Thyroid gland (tissue), 7 donors: ENCODE measurements around a stretch of chr11.

- PRO-cap, 2 experiments, result peak in 1 of 2 experiments; most common plus-strand start chr11:130471102 (in 1)
- RAMPAGE, long total RNA, 5 experiments, result no peak in any of the 5 experiments
These were observed 22.4 kb downstream of the ADAMTS15 start for GRCh38 chr11:130470816-130471334.

DNA sequence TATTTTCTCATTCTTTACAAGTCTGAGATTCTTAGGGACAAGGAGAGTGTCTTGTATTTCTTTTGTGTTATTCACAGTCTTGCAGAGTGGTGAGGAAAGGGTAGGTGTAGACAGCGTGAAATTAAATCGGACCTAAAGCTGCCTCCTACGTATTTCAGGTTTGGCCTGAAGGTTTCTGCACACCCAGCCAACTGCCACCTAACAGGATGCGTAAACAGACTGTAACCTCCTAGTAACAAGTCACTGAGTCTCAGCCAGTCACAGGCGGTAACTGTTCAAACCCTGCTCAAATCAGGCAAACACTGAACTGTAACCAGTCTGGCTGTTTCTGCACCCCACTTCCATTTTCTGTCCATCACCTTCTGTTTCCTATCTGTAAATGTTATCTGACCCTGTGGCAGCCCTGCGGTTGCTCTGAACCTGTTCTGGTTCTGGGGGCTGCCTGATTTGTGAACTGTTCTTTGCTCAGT is 87.1 kb downstream of the ADAMTS15 start:
- PRO-cap, 2 experiments, result no peak in any of the 2 experiments
- RAMPAGE, long total RNA, 5 experiments, result no peak in any of the 5 experiments

GRCh38 chr11:130645400-130646029 is 197.1 kb downstream of the ADAMTS15 start:
- PRO-cap, 2 experiments, result no peak in any of the 2 experiments
- RAMPAGE, long total RNA, 5 experiments, result no peak in any of the 5 experiments

DNA sequence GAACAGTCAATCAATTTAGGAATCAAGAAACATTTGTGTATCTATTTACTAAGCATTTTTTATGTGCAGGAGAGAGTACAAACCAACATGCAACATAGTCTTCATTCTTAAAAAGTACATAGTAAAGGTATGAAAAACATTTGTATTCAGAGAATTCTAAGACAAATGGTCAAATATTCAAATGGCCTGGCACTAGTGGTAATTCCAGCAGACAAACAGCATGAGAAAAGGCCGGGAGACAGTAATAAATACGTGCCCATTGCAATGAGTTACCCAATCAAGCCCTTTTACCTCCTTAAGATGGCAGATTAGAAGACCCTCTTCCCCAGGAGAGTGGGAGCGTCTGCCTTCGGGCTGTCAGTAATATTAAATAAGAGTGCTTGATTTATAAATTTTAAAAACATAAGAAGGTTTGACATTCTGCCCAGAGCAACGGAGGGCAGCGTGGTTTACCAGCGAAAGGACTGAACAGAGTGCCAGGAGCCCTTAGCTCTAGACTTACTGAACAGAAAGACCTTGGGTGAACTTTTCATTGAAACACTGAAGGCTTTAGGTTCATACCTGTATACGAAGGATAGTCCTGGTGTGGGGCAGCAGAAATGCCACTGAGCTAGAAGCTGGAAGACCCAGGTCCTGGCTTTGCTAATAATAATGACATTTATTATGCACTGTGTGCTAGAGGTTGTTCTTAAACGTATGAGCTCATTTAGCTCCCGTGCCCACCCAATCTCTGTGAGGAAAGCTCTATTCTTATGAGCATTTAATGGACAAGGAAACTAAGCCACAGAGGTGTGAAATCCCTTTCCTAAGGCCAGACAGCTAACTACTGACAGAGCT is 49.8 kb downstream of the SNX19 start:
- PRO-cap, 2 experiments, result no peak in any of the 2 experiments
- RAMPAGE, long total RNA, 5 experiments, result no peak in any of the 5 experiments

GRCh38 chr11:131656365-131657380 is 286.3 kb downstream of the NTM start:
- PRO-cap, 2 experiments, result peak in 1 of 2 experiments; most common minus-strand start chr11:131656636 (in 1)
- RAMPAGE, long total RNA, 5 experiments, result no peak in any of the 5 experiments

DNA sequence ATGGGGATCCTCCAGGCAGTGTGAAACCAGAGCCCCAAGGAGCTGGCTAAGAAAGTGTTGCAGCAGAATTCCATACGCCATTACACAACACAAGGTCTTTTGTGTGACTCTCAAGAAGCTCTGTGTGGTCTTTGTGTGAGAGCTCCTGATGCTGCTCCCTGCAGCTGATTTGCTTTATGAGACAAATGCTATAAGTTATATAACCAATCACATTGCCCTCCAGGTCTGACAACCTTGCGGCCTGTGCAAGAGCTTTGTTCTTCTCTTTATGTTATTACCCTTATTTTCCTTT is 617.6 kb downstream of the OPCML start:
- PRO-cap, 2 experiments, result no peak in any of the 2 experiments
- RAMPAGE, long total RNA, 5 experiments, result no peak in any of the 5 experiments

- PRO-cap, 2 experiments, result no peak in any of the 2 experiments
- RAMPAGE, long total RNA, 5 experiments, result no peak in any of the 5 experiments
These were observed 9.1 kb upstream of the SPATA19 start for GRCh38 chr11:133854098-133855157.

DNA sequence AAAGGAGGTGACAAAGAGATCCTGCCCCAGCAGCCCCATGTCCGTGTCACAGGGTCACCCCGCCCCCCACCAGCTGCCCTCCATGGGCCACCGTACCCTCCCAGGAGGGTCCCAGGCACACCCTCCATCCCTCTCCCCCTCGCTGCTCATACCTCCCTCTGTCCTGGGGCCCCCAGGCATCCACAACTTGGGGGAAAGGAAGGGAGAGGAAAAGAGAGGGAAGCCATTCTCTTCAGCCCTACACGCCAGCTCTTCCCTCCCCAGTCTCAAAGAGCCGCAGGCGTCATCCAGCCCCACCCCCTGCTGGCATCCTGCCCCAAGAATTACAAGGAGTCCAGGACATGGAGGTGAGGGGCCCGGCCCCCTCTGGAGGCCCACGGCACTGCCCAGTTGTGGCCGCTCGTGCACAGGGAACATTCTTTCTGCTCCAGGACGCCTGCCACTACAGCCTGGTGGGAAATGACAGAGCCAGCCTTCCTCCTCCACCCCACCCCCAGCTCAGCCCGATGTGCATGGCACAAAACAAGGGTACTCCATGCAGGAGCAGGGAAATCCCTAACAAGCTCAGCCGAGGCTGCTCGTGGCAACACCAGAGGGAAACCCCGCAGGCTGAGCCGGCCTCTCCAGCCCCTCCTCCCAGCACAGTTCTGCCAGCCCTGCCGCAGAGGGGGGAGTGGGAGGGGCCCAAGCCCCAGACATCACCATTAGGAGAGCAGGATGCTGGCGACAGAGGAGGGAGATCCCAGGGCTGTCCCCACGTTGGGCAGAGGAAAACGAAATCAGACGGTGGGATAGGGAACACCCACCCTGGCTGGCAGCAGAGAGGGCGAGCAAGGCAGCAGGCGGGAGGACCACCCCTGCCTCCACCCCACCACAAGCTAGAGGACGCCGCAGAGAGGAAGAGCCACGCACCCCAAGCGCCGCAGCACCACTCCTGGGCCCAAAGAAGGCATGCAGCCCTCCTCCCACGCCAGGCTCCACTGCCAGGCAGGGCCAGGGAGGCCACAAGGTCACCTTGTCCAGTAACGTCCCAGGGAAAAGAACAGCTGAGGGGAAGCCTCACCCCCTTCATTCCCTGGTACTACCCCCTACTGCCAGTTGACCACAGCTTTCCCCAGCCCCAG is 10.1 kb downstream of the IGSF9B start:
- PRO-cap, 2 experiments, result no peak in any of the 2 experiments
- RAMPAGE, long total RNA, 5 experiments, result no peak in any of the 5 experiments

DNA sequence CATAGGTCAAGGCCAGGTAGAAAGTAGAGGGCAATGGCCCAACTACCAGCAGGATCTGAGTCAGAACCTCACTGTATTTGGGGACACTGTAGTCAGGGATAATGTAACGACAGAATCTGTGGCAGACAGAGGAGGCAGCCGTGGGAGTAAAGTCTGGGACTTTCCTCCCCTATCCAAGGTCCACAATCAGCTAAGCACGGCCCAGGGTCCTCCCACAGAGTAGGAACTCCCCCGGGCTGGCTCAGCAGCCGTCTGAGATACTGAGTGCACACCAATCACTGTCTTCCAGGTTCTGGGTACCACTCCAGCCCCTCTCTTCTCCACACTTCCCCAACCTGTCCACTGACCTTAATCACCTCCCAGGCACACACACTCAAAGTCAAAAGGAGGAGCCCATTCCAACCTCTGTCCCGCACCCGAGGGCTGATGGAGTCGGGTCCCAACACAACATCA is 3.2 kb downstream of the IGSF9B start:
- PRO-cap, 2 experiments, result no peak in any of the 2 experiments
- RAMPAGE, long total RNA, 5 experiments, result no peak in any of the 5 experiments

DNA sequence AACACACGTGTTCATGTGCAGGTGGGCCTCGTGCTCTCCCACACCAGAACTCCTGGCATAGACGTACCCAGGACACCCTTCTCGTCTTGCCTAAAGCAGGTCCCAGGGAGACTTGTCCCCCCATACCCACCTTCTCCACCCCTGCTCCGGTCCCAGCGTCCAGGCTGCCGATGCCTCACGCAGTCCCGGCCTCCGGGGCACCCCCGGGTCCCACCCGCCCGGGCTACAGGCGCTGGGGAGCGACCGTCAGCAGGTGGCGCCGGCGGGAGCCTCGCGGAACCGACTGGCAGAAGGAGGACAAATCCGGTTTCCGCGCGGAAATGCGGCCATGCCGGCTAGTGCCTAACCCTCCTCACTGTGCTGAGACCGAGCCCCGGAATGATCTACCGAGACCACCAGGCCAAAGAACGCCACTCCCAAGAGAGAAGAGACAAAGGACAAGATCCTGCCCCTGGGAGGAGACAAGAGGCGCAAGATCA is 10.5 kb upstream of the IGSF9B start:
- PRO-cap, 2 experiments, result no peak in any of the 2 experiments
- RAMPAGE, long total RNA, 5 experiments, result no peak in any of the 5 experiments

DNA sequence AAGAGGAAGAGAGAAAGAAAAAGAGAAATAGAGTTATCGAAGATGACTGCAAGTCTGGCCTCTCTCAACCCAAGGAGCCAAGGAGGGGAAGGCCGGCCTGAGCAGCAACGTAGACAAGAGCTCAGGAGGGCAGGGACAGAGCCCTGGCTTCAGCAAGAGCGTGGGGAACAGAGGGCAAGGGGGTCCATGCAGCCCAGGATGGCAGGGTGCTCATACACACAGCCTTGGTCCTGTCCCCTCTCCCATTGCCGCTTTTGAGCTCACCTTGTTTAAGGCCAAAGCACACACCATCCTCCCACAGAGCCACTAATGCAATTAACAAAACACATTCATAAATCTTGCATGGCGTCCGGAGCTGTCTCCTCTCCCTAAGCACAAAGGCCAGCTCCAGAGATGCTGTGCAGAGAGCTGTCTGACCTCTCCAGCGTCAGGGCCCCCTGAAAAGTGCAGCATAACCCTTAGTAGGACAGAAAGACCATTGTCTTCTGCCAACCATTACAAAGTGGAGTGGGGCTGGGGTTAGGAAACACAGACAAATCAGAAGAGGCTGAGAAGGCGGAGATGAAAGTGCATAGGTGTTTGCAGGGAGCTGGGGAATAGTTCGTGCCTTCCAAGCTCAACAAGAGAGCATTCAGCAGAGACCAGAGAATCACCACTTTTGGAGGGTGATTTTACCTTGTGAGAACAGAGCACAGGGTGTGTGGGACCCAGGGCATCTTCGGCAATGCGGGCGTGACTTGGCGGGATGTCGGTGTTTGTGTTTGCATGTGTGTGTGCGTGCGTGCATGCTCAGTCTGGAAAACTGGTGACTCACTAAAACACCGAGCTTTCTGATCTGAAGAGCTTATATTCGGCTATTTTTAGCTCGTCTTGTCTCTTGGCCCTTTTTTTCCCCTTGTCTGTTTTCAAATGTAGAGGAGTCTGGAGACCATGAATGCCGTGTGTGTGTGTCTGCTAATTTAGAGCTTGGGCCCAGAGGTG is 28.2 kb upstream of the JAM3 start:
- PRO-cap, 2 experiments, result no peak in any of the 2 experiments
- RAMPAGE, long total RNA, 5 experiments, result no peak in any of the 5 experiments

GRCh38 chr11:134046382-134047135 is 22.3 kb upstream of the JAM3 start:
- PRO-cap, 2 experiments, result no peak in any of the 2 experiments
- RAMPAGE, long total RNA, 5 experiments, result no peak in any of the 5 experiments

- PRO-cap, 2 experiments, result peak in 1 of 2 experiments; most common plus-strand start chr11:134050716 (in 1); most common minus-strand start chr11:134050601 (in 1)
- RAMPAGE, long total RNA, 5 experiments, result no peak in any of the 5 experiments
These were observed 18.2 kb upstream of the JAM3 start for GRCh38 chr11:134050362-134051356.

- PRO-cap, 2 experiments, result peak in 1 of 2 experiments; most common plus-strand start chr11:134121013 (in 1); most common minus-strand start chr11:134120987 (in 1)
- RAMPAGE, long total RNA, 5 experiments, result no peak in any of the 5 experiments
These were observed 52.2 kb downstream of the JAM3 start for GRCh38 chr11:134120811-134121705.

- PRO-cap, 2 experiments, result no peak in any of the 2 experiments
- RAMPAGE, long total RNA, 5 experiments, result no peak in any of the 5 experiments
These were observed 67.8 kb downstream of the NCAPD3 start for GRCh38 chr11:134155860-134156419.

DNA sequence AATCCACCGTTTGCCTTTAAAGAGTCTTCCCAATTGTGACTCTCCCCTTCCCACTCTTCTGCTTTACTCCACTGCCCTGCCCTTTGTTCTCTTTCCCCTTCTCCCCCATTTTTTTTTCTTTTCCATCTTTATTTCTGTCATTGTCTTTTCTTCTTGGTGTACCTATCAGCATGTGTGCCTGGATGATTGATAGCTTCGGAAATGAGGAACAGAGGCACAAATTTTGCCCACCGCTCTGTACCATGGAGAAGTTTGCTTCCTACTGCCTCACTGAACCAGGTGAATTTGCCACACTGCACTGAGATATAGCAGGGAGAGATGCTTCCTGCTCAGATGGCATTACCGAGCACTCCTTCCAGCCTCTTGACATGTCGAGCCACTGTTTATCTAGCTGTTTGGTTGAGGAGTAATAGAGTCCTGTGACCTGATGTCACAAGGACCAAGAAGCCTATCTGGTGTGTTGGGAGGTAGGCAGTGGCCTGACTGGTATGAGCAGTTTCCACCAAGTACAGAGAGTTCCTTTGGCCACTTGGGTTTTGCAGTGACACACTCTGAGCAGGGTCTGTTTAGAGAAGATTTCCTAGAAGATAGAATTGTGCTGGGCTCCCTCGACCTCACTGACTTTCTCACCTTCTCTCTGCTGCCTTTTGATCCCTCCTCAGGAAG is 5.1 kb downstream of the ACAD8 start:
- PRO-cap, 2 experiments, result peak in 1 of 2 experiments; most common plus-strand start position 528 of the sequence (in 1)
- RAMPAGE, long total RNA, 5 experiments, result no peak in any of the 5 experiments

- PRO-cap, 2 experiments, result no peak in any of the 2 experiments
- RAMPAGE, long total RNA, 5 experiments, result no peak in any of the 5 experiments
These were observed 558 bp downstream of the GLB1L2 start for GRCh38 chr11:134332263-134332828.

DNA sequence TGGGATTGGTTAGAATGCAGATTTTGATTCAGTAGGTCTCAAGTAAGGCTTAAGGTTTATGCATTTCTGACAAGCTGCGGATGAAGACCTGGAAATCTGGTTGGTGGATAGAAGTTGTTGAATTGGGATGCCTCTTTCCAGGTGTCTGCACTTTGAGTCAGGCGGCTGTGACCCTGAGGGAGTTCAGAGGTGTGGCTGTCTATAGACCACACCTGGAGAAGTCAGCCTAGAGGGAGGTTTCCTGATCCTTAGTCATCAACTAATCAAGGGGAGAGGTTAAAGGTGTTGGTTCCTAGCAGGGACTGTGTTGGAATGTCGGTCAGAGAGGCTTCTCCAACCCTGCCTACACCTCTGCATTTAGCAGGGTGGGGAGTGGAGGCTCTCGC is 8.0 kb downstream of the GLB1L2 start:
- PRO-cap, 2 experiments, result no peak in any of the 2 experiments
- RAMPAGE, long total RNA, 5 experiments, result no peak in any of the 5 experiments

- PRO-cap, 2 experiments, result no peak in any of the 2 experiments
- RAMPAGE, long total RNA, 5 experiments, result no peak in any of the 5 experiments
These were observed 170.4 kb upstream of the B3GAT1 start for GRCh38 chr11:134582421-134582793.